GM23338 (cell line): ENCODE measurements around the genes SULT1C3 and RANBP2.

DNA sequence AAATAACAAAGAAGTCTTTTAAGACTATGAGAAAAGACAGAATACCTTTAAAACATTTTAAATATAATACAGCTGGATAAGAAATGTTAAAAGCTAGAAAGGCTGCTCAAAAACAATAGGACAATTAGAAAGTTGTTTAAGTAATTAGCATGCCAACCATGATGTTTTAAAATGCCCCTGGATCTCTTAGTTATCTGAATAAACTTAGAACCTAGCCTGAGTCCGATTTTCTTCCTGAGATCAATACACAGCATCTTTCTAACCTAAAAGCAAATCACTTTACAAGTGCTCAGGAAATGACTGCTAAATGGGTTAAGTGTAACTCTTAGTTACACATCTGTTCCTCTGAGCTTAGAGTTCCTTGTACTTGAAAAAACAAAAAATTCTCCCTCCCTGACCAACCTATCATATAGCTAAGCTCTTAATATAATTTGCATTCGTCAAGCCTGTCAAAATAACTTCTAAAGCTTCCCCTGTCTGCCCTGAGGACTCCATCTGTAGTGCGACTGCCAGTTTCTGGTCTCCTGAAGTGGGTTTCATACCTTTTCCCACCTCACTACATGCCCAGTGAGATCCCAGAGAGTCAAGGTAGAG lies 130.5 kb upstream of the ECRG4 start:
- PRO-cap: no peak
- RAMPAGE, long total RNA: no peak

GRCh38 chr2:106094015-106094515 lies 28.6 kb downstream of the ECRG4 start:
- PRO-cap: no peak
- RAMPAGE, long total RNA: no peak

DNA sequence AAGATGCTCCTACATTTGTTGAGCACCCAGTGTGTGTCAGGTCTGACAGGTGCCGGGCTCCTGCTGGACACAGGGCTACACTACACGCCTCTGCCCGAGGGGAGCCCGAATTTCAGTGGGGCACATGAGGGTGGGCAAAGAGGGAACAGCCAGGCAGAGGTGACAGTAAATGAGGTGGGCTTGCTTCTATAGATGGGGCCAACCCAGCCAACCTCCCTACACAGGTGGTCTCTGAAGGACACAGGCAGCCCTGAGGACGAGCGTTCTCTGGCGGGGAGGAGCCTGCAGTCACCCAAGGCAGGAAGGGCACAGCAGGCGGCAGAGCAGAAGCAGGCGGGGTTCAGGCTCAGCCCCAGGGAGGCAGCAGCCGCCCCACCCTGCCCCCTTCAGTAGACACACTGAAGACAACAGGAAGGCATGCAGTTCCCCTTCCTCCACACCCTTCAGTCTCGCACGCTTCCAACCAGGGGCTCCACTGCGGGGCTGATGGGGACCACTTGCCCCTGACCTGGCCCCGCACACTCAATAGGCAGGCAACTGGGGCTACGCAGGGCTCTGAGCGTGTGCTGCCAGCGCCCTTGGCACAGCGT lies 30.2 kb downstream of the ECRG4 start:
- PRO-cap: no peak
- RAMPAGE, long total RNA: no peak

GRCh38 chr2:106538736-106539081 lies 51.5 kb downstream of the CD8B2 start:
- PRO-cap: no peak
- RAMPAGE, long total RNA: no peak

- PRO-cap: no peak
- RAMPAGE, long total RNA: no peak
These were observed 90.0 kb downstream of the CD8B2 start for GRCh38 chr2:106577103-106577542.

DNA sequence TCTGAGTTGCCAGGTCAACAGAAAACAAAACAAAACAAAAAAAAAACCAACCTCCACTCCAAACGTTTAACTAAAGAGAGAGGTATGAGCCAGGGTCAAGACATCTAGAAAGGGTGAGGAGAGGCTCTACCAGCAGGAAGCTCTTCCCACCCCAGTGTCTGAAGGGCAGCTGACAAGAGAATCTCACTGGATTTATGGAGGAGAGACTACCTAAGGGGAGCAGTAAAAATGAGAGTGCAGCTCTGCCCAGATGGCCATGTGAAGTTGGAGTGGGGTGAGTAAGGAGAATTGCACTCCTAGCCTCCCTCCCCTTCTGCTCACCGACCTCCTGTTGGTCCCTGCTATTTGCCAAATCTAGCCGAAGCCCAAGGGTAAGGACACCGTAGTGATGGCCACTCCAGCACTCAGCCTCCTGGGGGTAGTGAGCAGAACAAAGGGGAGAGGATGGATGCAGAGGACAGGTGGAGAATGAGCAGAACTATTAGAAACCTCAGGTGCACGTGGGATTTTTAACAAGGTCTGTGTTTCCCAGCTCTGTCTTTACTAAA lies 184.2 kb downstream of the ST6GAL2 start:
- PRO-cap: unidirectional peak, plus-strand start at position 73 of the sequence
- RAMPAGE, long total RNA: no peak

- PRO-cap: no peak
- RAMPAGE, long total RNA: no peak
These were observed 251.9 kb upstream of the ST6GAL2 start for GRCh38 chr2:107137919-107138118.

- PRO-cap: no peak
- RAMPAGE, long total RNA: no peak
These were observed 284.4 kb upstream of the RGPD4 start for GRCh38 chr2:107542101-107542942.

GRCh38 chr2:107746820-107747111 lies 79.9 kb upstream of the RGPD4 start:
- PRO-cap: no peak
- RAMPAGE, long total RNA: no peak

DNA sequence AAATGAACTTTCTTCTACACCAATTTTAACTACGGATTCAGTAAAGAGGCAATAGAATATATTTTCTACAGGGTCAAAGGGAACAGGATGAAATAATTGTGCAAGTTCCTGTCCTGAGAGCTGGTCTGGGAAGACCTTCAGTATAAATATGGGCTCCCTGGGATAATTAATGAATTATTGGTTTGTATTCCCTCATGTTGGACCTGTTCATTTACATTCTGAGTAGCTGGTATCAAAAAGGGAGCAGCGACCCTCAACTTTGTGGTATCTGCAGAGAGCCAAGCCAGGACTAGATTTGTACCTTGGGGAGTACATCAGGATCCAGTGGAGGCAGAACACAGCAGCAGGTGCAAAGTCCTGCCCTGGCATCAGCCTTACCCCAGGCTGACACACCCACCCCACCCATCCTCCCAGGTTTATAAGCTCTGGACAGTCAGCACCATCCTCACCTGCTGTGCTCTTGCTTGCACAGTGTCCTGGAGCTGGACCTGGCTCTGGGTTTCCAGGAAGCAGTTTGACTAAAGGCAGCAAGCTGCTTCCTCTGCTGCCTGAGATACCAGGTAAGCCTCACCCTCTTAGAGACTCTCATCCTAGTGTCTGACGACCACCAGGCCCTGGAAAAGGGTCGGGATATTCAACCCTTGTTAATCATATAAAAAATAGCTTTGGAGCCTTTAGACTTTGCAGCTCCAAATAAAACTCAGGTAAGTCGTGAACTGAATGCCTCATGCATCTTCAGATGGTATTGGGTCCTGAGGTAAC lies at the start of gene SULT1C3:
Gene SULT1C3, plus strand, starts transcription at position 445 of the 762 bp plus-strand sequence.
- PRO-cap: no peak
- RAMPAGE, long total RNA: no peak

- PRO-cap: no peak
- RAMPAGE, long total RNA: no peak
These were observed 20.9 kb upstream of the SULT1C2 start for GRCh38 chr2:108267868-108268211.

DNA sequence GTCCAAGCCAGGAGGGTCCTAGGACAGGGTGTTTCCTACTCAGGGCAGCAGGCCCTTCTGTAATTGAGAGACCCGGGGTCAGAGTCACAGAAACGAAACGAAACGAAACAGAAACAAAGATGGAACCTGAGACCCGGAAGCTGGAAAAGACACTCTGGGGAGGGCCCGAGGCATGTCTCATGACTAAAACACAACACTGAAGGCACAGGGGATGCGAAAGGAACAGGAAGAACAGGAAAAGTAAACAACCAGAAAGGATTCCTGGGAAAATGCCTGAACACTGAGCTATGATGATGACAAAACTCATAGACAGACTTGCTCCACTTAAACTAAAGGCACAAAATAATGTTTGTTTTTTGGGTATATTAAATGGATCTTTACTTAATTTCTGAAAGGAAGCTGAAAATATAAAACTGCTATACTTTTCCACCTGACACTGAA lies 16.7 kb upstream of the SULT1C2 start:
- PRO-cap: no peak
- RAMPAGE, long total RNA: no peak

GRCh38 chr2:108471306-108472265 lies 22.6 kb downstream of the GCC2 start:
- PRO-cap: no peak
- RAMPAGE, long total RNA: no peak

DNA sequence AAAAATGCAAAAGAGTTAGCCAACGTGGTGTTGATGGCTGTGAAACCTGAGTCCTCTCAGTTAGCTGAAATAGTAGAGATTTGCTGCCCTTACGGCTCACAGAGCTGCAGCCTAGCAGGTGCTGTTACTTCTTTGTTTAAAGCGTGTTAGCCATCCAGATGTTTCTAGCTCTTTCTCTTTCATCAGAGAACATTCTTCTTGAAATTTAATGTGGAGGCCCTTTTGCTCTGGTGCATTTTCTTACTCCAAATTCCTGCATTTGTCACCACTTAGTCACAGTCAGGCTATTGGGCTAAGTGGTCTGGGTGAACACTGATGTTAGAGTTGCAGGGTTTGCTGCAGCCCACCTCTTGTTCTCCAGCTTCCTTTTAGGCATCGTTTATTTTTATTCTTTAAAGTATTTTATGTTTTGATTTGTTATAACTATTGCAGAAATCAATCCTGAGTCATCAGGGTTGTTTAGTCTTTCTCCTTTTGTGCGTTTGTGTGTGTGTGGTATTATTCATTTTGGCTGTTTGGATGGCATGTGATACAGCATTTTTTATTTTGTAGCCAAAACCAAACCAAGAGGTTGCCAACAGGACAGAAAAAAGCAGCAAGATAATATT lies 41.2 kb downstream of the LIMS1 start:
- PRO-cap: bidirectional peak, plus-strand start at position 272 of the sequence, minus-strand start at position 74 of the sequence
- RAMPAGE, long total RNA: no peak

DNA sequence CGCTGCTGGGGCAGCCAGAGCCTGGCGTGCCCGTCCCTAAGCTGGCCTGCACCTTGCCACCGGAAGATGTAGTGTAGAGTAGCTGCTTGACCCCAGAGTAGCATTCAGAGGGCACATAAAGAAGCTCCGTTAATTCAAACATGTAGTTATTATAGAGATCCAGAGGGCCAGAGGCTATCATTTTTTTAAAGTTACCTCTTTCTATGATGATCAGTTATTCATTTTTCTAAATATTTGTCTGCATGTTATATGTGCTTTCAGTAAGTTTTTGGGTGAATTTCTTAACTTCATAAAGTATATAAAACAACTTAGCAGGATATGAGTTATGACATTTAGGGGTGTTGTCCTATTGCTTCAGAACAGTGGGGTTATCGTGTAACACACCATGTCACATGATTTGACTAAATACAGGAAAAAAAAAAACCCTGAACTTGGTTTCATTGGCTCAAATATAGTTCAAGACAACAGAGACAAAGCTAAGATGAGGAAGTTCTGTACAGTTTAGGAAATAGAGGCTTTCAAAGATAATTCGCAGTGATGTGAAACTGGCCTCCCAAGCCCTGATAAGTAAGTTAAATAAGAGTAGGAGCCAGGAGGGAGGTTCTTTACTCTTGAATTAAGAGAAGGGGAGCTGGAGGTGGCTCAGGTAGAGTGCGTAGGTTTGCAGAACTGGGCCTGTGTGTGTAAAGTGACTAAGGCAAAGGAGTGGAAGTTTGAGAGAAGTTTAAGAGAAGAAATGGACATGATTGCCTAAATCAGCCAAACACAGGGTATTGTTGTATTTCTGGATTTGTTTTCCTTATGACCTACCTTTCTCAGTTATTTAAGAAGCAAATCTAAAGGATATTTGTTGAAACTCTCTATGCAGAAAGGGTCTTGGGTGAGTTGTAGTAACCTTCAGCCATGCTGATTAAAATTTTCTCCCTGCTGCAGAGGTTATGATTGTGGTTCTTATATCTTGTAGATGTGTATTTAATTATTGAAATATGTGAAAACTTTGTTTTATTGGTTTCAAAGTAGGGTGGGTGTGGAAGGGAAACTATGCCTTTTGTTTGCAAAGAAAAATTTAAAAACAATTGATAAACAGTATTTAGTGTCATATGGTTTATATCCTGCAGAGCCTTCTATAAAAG lies 54.0 kb downstream of the LIMS1 start:
- PRO-cap: no peak
- RAMPAGE, long total RNA: no peak

GRCh38 chr2:108594745-108595799 lies 60.8 kb downstream of the LIMS1 start:
- PRO-cap: no peak
- RAMPAGE, long total RNA: no peak

DNA sequence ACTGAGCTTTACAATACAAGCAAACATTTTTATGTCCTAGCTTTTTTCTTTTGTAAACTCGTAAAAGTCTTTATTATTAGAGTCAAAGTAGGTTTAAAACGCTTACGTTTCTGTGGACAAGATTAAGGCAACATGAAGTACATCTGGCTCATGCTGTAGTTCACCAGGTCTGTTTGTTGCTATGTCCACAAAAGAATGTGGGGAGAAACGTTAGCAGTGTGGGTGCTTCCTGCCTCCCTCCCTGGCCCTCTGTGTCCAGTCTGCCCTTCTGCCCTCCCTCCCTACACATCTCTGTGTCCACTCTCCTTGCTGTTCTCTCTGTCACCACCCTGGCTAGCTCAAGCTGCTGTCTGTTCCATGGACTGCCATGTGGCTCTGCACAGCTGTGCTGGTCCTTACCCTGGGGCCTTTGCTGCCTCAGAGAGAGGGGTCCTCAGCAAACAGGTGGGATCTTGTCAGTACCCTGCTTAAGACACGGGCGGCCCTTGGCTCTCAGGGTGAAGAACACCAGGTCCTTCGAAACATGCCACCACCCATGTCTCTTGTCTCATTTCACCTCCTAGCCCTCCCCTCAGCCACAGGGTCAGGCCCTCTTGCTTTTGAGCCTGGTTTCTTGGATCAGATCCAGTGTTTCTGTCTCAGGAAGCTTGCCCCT lies 79.1 kb downstream of the LIMS1 start:
- PRO-cap: no peak
- RAMPAGE, long total RNA: no peak

- PRO-cap: bidirectional peak, plus-strand start at chr2:108719531, minus-strand start at chr2:108719375; unidirectional peak, minus-strand start at chr2:108719963
- RAMPAGE, long total RNA: start-site peak on the plus strand at chr2:108719479-108719556, 2,223 and 148 reads in 2 replicates
These were observed at the start of gene RANBP2 for GRCh38 chr2:108719198-108720002. Gene RANBP2, plus strand, starts transcription at chr2:108719482.

DNA sequence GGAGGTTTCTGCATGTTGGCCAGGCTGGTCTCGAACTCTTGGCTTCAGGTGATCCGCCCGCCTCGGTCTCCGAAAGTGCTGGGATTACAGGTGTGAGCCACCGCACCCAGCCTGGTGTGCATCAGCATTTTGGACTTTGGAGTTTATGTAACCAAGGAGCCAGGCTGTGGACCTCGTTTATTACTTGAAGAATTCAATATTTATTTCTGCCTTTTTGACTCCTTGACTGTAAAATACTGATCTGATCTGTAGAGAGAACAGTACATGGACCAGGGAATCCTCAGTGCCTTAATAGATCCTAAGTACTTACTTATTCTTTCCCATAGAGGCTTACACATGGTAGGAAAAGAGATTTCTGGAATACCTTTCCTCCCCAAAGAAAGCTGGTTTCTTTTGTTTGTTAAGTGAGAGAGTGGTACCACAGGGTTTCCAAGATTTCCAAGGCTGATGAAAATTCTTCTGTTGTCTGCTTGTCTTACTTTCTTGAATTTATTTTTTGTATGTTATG lies 8.6 kb downstream of the RANBP2 start:
- PRO-cap: no peak
- RAMPAGE, long total RNA: no peak

GRCh38 chr2:108763202-108764465 lies 22.9 kb upstream of the CCDC138 start:
- PRO-cap: no peak
- RAMPAGE, long total RNA: no peak